Airway epithelial cell (primary cell): ENCODE measurements around a stretch of chr14.

DNA sequence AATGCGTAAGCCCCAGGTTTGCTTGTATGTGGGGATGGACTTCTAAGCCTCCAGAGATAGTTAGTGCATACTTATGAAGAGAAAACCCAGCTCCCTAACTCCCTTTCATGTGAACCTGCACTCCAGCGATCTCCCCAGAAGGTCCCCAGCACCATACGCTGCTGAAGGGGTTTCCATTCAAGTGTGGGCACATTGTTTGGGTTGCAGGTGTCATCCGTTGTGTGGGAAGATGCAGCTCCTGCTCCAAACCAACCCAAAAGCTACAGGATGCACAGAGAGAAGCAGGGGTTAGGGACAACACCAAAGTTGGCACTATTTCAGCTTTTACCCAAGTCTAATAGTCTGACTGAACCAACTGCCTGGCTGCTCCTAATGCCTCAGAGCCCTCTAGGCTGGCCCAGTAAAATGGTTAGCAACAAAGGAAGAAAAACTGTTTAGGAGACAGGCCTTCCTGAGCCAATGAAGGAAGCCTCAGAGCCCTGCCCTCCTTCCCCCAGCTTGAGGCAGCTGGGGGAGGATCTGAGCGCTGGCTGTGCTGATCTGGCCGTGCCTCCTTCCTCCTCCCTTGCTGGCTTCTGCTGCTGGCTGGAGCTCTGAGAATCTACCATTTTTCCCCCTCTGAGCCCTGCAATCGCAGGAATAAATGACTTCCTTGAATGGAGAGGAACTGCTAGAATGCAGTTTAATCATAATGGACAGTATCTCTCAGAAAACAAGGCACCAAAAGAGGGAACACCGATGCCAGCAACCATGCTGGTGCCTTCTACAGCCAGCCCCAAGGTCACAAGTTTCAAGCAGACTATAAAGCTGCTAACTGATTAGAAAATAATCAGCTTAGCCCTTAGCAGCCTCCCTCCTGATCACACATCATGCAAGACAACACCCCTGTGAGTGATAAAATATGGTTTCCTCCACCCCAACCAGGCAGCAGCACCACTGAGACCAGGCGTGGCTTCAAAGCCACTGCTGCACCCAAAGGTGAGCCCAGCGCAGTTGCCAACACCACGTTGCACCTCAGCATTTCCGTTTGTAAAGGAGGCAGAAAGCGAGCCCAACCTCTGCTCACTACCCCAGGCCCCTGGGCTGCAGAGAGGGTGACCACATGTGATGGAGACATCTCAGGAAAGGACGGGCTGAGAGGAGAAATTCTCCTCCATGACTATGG, 12.0 kb downstream of the ZFP36L1 start:
- RAMPAGE, long total RNA, result no peak

DNA sequence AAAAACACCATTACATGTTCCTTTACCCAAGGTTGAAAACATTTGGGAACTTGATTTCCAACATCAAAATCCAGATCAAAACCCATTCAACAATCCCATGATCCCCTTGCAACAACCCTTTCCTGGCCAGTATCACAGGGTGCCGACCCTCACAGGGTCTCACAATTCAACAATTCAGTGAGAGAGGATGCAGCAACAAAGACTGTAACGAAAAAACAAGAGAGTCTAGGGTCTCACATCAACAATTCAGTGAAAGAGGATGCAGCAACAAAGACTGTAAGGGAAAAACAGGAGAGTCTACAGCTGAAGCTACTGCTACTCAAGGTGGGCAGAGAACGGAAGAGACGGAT, 22.5 kb upstream of the ZFP36L1 start:
- RAMPAGE, long total RNA, result no peak

GRCh38 chr14:68820564-68821321, 27.9 kb upstream of the ZFP36L1 start:
- RAMPAGE, long total RNA, result no peak

DNA sequence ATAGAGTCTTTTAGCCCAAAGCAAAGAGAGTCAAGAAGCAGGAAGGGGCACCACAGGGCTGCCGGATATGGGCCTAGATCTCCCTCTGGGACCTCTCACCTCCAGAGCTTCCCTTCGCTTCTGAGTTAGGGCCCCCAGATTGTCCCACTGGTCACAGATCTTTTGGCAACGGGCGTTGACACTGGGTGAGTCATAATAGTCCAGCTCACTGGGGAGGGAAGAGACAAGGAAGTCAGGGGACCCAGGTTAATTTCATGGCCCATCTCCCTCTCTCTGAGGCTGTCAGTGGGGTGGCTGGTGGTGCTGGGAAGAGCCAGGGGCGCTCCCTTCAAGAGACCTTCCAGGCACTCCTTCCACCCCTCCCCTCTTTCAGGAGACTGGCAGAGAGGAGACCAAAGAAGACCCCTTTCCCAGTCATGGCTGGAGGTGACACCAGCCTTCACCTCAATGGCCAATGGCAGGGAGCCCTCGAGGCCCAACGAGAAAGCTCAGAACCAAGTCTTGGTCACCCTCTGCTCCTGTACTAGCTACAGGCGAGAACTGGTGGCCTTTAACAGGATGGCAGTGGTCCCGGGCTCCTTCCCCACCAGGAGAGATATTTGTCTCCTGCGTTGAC, 91.9 kb upstream of the ZFP36L1 start:
- RAMPAGE, long total RNA, result no peak

DNA sequence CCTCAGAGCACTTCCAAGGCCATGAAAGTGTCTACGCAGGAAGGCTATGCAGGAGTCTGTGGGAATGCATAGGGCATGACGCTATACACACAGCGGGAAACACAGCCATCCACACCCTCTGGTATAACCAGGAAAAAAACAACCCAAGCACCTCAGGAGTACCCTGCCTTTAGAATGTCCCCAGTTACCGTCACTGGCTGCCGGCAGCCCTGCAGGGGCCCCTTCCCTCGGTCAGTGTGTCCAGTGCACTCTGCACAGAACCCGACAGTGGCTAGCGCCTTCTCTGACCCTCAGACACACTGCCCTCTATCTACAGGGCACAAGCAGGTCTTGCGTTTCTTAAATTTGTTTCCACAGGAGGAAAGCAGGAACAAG, 92.9 kb upstream of the ZFP36L1 start:
- RAMPAGE, long total RNA, result no peak

DNA sequence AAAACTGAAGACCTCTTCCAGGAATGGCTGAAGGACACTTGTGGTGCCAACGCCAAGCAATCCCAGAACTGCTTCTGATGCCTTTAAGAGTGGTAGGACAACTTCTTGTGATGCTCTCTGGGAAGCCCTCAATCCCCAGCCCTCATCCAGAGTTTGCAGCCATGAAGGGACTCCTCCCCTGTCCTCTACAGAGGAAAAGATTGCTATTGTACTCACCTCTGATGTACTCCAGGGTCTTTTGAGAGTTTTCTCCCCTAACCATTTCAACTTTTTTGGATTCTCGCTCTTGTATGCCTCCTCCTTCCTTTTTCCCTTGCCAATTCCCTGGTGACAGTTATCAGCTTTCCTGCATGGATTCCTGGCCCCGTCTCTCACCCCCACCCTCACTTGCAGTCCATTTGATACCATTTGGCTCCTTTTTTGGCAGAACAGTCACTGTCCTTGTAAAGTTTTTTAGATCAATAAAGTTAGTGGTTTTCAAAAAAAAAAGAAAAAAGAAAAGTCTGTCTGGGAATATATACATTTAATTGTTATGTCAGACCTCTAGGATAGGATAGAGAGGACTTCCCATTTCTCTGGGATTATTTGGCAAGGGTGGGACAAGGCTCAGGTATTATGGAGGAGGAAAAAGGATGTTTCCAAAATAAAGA, 42.2 kb downstream of the ACTN1 start:
- RAMPAGE, long total RNA, result no peak

DNA sequence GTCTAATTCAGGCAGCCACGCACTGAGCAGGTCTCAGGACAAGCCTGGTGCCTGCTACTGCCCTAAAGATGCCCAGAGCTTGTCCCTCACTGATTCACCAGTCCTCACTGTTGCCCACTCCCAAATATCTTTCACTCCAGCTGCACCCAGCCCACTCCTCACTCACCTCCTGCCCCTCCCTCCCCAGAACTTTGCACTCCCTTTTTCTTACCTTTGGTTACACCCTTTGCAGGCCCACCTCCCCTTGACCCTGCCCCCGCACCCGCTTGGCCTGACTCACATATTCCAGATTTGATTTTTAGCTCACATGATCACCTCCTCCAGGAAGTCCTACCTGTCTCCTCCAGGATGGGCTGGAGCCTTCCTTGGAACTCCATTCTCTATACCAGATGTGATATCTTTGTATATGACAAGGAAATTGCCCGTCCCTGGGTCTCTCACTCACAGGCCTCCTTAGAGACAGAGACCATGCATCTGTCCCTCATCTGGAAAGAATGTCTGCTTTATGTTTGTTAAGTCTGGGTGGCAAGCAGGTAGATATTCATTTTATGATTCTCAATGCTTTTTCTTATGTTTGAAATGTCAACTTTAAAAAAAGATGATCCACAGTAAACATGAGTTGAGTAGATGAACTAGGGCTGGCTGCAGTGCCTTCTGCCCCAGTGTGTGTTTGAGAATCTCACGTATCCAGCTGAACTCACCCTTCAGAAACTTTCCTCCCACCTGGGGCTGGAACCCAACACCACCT, 16.1 kb downstream of the ACTN1 start:
- RAMPAGE, long total RNA, result no peak

DNA sequence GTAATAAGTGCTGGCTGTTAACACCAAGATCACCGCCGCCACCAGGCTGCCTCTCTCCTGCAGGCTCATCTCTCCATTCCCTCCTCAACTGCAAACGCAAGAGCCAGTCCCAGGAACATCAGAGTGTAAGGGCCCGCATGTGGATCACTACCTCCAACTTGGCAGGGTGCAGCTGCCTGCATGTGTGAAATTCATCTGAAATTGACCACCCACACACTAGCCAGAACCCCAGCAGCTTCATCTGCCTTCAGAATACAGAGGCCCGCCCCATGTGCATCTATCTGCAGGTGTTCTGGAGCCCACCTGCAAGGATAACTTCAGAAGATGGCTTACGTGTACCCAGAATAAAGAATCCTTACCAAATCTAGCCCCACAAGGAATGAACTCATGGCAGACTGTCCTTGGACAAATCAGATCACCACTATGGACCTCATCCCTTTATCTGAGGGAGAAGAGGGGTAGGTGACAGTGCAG, 14.3 kb downstream of the ACTN1 start:
- RAMPAGE, long total RNA, result no peak

DNA sequence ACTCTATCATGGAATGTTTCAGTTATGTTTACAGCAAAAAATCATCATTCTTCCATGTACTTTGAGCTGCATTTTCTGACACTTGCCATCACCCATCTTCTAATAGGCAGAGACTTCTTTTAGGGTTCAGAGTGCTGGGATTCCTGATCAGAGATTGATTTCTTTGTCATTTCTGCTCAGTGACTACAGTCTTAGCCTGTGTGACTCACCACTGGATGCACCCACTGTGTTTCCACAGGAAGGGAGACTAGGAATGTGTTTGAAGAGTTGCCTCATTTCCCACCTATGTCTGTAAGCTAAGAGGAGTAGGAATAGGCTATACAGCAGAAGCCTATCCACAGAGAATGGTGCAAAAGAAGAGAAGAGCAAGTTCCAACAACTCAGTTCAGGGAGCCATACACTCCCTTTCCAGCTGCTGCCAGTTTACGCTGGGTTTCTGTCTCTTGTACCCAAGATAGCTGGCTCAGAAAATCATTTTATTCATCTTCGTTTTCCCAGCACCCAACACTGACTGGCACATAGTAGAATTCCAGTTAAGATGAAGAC, 60.2 kb upstream of the ACTN1 start:
- RAMPAGE, long total RNA, result no peak

DNA sequence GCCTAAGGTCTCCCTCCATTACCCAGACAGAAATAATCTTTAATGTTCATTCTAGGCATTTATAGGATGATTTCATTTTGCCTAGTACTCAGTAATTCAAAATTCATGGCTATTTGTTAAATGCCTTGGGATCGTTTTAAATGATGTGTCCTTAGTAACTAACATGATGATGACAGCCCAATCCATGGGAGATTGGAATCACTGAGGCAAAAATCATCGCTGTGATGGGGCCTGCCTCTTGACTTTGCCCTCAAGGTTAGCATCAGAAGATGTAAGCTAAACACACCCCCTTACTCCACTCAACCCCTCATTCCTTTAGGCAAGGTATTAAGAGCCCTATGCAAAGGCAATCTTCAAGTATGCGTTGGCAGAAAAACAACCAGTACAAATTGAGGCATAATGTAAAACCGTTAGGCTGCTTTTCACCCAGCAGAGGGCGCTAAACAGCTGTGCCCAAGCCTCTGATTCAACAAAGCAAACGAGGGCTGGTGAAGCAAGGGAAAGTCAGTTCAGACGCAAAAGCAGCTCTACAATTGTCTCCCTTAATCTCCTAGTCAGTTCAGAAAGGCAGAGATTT, 23.8 kb downstream of the DCAF5 start:
- RAMPAGE, long total RNA, result no peak

- RAMPAGE, long total RNA, result no peak
Measured at GRCh38 chr14:69153943-69154411, 1.1 kb upstream of the DCAF5 start.

DNA sequence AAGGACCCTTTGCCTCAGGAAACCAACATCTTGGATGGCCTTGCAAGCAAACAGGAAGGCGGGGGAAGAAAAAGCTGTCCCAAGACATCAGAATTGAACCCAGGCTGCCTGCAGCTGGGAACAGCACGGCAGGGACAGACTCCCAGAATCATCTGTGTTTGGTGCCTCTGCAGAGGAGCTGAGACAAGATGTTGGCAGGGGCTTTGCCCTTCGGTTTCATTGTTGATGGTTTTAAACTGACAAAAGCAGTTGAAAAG, 30.3 kb downstream of the GALNT16 start:
- RAMPAGE, long total RNA, result no peak

GRCh38 chr14:69385688-69386265, 12.3 kb downstream of the ERH start:
- RAMPAGE, long total RNA, result no peak

- RAMPAGE, long total RNA, result no peak
Measured at GRCh38 chr14:69559417-69560012, 15.2 kb downstream of the CCDC177 start.

GRCh38 chr14:69711719-69712288, 55.1 kb upstream of the SRSF5 start:
- RAMPAGE, long total RNA, result no peak

DNA sequence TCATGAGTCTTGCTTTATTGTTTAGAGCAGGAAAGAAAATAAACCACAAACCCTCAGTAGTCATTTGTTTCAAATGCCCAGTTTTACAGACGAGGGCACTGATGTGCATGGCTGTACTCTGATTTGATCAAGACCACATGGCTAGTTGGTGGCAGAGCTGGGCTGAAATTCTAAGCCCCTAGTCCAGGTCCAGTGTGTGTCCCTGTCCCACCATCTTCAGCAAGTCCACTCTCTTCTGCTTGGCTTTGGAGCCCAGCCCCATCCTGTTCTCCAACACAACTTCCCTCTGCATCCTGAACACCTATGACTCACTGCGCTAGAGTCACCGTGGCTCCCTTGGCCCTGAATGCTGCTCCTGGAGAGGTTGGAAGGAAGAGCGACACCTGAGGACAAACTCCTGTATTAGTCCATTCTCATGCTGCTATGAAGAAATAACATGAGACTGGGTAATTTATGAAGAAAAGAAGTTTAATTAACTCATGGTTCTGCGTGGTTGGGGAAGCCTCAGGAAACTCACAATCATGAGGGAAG, 50.1 kb upstream of the SRSF5 start:
- RAMPAGE, long total RNA, result no peak

DNA sequence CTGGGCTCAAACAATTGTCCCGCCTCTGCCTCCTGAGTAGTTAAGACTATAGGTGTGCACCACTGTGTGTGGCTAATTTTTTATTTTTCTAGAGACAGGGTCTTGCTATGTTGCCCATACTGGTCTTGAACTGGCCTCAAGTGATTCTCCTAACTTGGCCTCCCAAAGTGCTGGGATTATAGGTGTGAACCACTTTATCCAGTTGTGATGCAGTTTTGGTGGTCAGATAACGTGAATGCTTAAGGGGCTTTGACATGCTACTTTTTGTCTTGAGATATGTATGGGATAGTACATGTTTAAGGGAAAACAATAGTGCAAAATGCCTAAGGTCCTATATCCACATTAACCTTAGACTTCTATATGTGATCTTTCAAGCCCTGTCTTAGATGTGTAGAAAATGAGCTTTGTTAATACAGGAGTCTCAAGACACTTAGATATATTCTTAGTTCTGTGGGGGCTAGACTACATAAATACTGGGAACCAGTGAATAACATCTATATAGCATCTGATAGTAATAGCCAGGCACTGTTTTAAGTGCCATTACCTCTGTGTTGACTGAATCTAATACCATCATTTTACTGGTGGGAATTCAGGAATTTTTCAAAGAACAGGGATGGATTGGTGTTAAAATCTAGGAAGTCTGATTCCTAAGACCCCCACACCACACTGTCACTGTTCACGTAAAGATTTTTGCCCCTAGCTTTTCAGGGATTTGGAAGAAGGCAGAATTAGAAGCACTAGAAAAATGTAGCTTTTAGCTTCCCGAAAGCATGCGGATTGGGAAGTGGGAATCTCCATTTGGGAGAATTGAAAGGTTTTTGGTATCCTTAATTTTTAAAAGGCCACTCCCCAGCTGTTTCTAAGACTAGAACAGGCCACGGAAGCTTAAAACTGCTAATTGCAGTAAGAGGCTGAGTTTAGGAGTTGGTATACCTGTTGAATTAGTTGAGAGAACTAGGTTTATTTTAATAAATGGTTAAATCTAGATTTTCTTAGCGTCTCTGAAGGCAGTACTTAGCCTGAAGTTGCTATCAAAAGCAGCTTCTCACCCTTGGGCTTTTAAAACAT, 6.1 kb downstream of the SRSF5 start:
- RAMPAGE, long total RNA, result no peak

DNA sequence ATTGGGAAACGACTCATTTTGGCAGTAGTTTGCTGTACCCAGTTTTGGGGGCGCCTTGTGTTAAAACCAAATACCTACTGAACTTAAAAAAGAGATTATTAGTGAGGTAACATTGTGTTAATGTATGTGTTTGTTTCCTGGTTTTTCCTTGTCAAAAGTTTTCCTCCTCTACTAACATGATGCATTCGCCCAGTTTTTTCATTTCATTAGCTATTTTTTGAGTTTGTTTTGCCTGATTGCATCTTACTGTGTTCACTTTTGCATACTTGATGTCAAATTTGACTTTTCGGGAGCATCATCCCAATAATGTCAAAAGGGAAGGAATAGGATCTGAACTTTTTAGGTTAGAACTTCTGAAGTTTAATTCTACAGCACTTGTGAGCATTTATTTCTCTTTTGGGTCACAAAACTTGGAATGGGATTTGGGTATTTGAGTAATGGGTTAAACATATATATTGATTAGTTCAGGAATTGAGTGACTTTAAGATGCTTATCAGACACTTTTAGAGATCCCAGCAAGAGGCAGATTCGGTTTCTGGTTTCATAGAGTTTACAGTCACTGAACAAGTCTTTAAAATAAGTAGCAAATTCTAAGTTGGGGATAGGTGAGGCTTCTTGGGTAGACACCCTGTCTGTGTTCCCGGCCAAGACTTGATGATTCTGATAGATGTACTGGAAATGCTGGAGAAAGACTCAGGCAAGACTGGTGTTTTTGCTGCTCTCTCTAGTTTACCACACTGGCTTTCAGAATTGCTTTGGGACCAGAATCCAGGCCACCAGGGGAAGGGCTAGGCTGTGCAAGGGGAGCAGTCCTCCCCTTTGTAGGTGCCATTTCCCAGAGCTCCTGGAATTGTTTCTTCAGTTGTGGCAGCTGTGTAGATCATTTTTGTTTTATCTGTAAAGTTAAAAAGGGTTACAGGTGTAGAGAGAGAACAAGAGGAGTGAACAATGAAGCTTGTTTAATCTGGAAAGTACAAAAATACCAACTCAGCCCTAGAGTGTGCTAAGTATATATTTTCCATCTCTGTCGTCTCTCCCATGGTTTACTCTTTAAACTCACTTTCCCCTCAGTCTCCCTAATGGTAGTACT, 8.9 kb downstream of the SRSF5 start:
- RAMPAGE, long total RNA, result no peak

DNA sequence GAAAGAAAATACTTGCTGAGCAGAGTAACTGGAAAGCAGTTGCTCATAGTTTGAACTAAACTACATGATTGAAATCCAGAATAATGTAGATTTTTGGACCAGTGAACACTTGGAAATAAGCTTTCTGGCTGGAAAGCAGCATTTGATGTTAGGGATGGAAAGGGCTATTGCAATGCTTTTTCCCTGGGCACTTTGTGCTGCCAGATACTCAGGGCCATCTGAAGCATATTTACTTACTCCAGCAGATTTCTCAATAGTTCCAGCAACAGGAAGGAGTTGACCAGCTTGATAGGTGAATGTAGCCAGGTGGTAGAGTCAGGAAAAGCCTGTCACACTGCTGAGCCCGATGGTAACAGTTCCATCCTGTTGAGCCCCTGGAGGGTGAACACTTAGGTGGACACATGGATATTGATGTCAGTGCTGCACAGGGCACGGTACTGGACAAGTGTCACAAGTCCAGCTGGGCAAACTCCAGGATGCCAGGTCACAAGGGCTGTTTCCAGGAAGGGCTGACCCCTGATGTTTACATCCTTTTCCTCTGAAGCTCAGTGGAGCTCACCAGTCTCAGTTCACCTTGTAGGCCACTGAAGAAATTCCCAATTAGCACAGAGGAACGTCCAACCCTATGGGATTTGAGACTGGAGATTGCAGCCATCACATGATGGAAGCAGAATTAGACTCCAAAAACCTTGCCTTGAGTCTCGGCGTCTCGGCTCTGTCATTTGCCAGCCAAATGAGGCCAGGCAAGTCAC, 2.4 kb upstream of the SMOC1 start:
- RAMPAGE, long total RNA, result no peak

DNA sequence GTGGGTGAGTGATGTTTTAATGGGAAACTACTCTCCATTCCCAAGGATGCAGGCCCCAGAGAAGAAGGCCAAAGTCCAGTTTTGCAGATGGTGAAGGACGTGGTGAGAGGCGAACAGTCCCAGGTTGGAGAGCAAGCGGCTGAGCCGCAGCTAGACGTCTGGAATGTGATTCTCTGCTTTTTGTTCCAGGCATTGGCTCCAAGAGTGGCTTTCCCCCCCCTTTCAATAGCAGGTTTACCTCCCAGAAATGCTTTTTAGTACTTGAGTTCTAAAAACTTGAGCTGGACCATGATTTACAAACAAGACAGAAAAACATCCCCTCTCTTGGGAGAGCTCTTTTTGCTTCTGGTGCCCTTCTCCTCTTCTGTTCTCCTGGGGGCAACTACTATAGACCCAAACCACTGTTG, 64.3 kb downstream of the SMOC1 start:
- RAMPAGE, long total RNA, result no peak